Subcutaneous preadipocyte (primary cell): Measurements from ENCODE around the genes CDY2A, RPS4Y2 and DAZ2.

- CAGE, long polyA plus RNA, result no peak
Measured at GRCh38 chrY:3002097-3003245, 67.3 kb downstream of the ZFY start.

DNA sequence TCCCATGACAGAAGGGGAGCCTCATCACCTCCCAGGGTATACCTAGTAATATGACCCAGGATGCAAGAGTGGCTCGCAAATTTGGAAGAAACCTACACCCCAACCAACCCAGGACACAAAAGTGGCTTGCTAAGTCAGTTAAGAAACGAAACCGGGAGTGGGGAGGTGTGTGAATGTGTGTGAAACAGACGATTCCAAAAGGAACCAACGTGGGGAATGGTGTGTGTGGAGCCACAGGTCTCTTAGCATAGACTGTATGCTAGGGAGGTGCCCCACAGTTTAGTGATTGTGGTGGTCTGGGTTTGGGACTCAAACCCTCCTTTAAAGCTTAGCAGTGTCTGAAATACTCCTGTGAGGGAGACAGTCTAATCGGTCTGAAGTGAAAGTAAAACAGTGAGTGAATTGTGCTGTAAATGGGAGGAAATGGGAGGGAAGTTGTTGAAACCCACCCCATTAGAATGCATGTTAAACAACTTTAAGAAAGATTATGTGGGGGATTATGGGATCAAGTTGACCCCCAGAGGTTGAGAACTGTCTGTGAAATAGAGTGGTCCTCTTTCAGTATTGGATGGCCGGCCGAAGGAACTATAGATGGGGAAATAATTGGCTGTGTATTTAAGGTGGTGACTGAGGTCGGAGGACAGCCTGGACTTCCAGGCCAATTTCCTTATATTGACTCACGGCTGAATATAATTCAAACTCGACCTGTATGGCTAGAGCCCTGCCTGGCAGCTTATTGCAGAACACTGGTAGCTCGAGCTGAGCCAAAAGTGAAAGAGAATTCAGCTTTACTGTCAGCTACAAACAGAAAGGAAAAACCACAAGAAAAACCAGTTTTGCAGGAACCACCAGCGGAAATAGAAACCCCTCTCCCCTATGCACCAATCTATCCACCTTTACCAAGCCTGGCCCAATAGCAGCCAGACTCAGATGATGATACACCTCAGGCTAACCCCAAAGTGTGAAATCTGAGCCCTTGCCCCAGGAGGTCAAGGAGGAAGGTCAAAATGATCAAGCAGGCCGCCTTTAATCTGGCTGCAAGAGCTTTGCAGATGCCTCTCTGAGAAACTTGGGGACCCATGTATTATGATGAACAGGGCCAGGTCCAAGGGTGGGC is 68.4 kb downstream of the ZFY start:
- CAGE, long polyA plus RNA, result no peak

DNA sequence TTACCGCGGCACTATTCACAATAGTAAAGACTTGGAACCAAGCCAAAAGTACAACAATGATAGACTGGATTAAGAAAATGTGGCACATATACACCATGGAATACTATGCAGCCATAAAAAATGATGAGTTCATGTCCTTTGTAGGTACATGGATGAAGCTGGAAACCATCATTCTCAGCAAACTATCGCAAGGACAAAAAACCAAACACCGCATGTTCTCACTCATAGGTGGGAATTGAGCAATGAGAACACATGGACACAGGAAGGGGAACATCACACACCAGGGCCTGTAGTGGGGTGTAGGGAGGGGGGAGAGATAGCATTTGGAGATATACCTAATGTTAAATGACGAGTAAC is 184.8 kb upstream of the PCDH11Y start:
- CAGE, long polyA plus RNA, result no peak

DNA sequence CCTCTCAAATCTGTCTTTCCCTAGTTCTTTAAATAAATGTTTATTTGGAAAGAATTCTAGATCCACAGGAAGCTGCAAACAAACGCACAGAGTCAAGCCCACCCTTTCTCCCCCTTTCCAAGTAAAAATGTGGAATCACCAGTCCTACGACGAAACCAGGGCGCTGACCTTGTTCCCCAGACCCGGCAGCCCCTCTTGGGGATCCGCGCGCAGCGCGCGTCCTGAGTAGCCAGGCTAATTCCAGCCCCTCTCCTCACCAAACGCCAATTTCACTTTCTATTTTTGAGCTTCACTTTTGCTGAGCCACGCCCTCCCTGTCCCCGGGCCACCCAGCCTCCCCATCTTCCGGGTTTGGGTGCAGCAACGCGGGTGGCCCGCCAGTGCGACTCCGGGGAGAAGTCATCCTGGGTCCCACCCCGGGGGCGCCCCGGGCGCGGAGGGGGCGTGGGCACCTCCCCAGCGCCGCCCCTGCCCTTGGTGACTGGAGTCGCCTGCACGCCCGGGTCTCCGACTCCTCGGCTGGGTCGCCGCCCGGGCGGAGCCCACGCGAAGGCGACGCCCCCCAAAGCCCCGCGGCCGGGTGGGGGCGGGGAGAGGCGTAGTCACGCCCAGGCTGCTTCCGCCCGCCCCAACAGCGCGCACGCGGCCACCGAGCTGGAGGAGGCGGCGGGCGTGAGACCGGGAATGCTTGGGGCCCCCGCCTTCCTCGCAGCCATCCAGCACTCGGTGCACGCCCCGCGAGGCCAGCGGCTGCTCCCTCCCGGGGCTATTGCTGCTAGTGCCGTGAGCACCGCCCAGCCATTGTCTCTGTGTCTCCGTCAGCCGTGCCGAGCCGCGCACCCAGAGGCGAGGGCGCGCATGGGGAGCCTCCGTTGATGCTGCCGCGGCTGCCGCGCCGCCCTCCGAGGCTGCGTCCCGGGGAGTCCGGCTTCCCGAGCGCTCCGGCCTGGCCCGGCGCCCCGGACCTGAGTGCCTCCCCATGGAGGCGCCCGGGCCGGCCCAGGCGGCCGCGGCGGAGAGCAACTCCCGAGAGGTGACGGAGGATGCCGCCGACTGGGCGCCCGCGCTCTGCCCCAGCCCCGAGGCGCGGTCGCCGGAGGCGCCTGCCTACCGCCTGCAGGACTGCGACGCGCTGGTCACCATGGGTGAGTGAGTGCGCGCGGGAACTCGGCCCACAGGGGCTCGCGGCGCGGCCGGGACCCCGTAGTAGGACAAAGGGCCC is 362.2 kb upstream of the AMELY start:
- CAGE, long polyA plus RNA, result no peak

GRCh38 chrY:7322122-7322566 is 410.6 kb upstream of the AMELY start:
- CAGE, long polyA plus RNA, result no peak

DNA sequence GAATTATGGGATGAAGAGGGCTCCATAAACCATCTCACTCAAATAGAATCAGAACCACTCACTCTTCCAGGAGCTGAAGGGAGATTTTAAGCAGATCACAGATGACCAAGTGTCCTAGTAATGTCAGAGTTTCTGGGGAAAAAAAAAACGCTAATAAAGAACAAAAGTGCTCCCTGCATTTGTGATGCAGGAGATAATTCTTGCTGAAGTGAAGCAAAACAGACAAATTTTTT is 426.6 kb upstream of the USP9Y start:
- CAGE, long polyA plus RNA, result no peak

DNA sequence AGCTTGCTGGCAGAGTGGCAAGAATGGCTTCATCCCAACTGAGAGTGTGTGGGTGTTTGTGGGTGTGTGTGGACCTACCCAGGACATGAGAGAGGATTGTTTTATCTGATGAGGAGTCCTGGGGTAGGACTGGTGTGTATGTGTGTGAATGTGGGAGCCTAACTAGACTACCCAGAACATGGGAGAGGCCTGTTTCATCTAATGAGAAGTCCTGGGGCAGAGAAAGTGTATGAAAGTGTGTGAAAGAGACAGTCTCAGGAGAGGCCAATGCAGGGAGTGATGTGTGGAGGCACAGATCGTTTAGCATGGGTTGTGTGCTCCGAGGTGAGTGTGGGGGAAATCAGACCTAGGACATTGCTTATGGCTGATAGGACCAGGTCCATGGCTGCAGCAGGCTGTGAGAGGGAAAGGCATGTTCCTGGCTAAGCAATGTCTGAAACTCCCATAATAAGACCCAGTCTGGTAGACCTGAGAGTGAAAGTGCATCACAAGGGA is 207.4 kb downstream of the DDX3Y start:
- CAGE, long polyA plus RNA, result no peak

DNA sequence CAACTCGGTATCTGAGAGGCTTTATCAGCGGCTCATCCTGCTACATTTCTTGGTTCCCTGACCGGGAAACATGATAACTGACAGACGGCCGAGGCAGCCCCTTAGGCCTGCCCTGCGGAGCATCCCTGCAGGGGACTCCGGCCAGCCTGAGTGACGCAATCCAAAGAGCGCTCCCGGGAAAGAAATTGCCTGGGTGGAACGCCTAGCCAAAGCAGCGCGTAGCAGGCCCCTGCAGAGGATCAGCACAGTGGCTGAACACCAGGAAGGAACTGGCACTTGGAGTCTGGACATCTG is 197.2 kb downstream of the UTY start:
- CAGE, long polyA plus RNA, result no peak

DNA sequence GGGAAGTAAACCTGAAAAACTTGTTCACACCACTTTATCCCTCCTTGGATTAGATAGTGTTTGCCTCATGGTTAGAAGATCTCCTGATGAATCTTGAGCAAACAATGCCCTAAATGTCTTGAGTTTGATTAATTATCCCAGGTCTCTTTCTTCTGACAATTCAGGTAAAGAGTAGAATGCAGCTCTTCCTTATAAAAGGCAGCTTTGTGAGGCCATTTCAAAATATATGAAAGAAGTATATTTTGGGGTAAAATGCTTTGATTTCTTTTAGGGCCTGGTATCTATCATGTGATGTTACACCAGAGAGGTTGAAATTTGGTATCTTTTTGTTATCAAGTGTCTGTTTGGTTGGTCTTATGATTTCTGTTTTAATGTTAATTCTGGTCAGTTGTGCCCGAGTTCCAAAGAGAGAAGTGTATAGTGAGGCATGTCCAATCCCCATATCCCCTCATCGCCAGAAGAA is 34.9 kb downstream of the NLGN4Y start:
- CAGE, long polyA plus RNA, result no peak

GRCh38 chrY:15792685-15793169 is 1268.4 kb downstream of the NLGN4Y start:
- CAGE, long polyA plus RNA, result no peak

DNA sequence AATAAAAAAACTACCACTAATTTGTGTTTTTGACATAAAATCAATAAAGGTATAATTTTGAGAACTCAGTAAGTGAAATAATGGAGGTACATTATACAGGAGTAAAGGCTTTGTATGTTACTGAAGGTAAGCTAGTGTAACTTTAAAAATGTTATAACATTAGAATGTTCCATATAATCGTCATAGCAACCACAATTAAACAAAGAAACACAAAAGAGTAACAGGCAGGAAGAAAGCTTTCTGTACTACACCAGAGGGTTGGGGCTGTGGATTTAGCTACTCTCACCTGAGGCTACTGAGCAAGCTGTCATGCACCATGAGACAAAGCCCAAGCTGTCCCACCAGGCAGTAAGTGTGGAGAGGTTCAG is at the start of gene CDY2A:
CDY2A (plus strand) TSS at position 218 of the 368 bp plus-strand sequence.
- CAGE, long polyA plus RNA, result no peak

DNA sequence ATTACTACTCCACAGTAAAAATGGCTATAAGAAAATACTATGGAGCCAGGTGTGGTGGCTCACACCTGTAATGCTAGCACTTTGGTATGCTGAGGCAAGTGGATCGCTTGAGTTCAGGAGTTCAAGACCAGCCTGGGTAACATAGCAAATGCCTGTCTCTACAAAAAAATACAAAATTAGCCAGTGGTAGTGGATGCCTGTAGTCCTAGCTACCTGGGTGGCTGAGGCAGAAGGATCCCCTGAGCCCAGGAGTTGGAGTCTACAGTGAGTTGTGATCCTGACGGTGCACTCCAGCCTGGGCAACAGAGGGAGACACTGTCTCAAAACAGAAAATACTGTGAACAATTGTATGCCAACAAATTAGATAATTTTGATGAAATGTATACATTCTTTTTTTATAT is 136.6 kb downstream of the KDM5D start:
- CAGE, long polyA plus RNA, result no peak

DNA sequence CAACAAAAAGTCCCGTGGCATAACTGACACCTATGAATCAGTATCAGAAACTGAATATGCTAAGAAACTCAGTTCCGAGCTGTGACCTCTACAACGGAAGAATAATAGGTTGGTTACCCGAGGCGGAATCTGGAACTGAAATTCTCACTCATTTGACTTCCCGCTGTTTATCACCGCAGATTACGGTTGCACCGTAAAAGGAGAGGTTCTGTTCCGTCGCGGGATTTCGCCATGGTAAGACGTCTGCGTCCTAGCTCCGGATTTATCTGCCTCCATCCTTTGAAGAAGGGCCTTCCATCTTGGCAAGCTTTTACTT is at the start of gene RPS4Y2:
RPS4Y2 (plus strand) TSS at position 176 of the 316 bp plus-strand sequence.
- CAGE, long polyA plus RNA, result no peak

GRCh38 chrY:21371930-21372146 is 139.3 kb upstream of the RBMY1B start:
- CAGE, long polyA plus RNA, result no peak

DNA sequence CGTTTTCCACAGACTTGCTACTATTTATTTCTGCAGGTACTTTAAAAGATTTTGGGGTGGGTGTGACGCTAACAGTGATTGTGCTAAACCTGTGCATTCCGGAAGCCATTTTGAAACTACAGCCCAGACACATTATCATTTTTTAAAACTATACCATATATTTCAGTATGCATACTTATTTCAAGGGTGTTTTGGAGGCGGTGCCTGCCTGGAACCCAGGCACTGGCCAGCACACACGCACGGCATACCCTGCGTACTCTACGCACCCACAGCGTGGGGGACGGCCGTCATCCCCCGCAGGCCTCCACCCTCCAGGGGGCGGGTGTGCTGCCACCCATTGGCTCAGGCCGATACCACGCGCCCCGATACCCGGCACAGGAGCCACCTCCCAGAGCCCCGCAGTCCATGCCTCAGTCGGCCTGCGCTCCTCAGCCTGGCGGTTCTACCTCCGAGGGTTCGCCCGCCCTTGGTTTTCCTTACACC is at the start of gene DAZ2:
DAZ2 (plus strand) TSS at position 413 of the 483 bp plus-strand sequence.
- CAGE, long polyA plus RNA, result no peak